AG08470 (cell line): ENCODE measurements around the genes APOBEC3F, MGAT3 and MIEF1.

GRCh38 chr22:38756699-38757253 lies 978 bp upstream of the SUN2 start:
- RRBS, result no CpG with 5 or more reads among the region's 16 CpGs

DNA sequence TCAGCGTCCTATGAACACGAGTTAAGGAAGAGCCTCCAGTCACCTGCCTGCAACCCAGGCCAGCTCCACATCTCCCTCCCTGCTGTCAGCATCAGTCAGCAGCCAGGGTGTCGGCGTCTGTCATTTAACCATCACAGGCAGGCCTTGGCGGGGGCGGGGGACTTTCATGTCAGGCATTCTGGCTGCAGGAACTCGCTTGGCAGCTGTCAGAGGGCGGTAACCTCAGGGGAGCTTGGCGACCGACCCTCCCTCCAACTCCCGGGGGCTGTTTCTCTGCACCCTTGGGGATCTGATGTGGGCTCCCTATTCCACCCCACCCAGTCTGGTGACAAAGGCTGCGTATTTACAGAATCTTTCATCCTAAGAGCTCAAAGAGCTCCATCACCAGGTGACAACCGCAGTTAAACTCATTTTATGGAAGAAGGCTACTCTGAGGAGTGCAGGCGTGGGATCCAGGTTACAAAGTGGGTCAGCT lies 2.8 kb upstream of the SUN2 start:
- RRBS, result no CpG with 5 or more reads among the region's 14 CpGs

GRCh38 chr22:38799876-38800163 lies 5.9 kb upstream of the DNAL4 start:
- RRBS, result no CpG with 5 or more reads among the region's 2 CpGs

GRCh38 chr22:38924246-38924892 lies 33.0 kb upstream of the APOBEC3A start:
- RRBS, result no CpG with 5 or more reads among the region's 9 CpGs

DNA sequence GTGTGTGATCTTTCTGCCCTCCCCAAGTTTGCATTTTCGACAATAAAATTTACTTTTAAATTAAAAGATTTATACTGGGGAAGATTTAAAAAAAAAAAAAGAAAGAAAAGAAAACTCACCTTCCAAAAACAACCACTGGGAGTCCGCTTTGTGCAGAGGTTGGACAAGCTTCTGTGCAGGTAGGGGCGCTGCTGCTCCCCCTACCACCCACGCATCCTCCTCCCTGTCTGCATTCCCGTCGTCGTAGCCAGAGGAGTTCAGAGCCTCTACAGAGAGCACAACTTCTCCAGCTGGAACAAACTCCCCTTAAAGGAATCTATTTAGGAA lies 893 bp upstream of the APOBEC3B start:
- RRBS, result no CpG with 5 or more reads among the region's 7 CpGs

GRCh38 chr22:39040393-39041475 lies at the start of gene APOBEC3F:
APOBEC3F (plus strand) TSS chr22:39040864.
- RRBS, result no CpG with 5 or more reads among the region's 29 CpGs

DNA sequence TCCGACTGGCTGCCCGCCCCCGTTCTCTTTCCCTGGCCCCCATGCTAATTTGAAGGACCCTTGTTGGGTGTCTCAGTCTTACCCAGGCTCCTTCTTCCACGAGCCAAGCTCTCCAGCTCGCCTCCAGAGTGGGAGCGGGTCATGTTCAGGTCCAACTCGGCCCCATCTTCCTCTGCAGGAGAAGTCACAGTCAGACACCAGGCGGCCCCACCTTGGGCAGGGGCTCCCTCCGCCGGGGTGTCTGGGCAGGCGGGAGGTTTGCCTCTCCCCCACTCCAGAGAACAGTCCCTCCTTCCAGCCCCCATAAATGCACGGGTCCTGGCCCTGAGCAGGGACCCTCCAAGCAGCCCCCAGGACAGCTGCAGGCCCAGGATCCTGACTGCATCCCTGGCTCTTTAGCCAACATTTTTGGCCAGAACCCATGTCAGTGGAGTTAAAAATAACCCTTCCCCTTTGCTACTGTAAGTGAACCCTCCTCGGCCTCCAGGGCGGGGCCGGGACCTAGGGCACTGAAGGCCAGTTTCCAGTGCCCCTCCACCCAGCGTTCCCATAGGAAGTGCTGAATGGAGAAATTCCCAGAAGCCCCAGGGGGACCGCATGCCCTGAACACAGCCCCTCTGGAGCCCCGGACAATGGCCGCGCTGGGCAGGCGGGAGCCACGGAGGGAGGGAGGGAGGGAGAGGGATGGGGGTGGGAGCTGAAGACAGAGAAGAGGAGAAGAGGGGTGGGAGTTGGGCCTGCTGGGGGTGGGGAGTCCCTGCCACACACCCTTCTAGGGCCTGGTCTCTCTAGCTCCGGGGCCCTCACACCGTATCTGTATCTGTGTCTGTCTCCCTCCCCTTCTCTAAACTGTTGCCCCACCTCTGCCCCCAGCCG lies 11.2 kb downstream of the PDGFB start:
- RRBS, result no CpG with 5 or more reads among the region's 25 CpGs

DNA sequence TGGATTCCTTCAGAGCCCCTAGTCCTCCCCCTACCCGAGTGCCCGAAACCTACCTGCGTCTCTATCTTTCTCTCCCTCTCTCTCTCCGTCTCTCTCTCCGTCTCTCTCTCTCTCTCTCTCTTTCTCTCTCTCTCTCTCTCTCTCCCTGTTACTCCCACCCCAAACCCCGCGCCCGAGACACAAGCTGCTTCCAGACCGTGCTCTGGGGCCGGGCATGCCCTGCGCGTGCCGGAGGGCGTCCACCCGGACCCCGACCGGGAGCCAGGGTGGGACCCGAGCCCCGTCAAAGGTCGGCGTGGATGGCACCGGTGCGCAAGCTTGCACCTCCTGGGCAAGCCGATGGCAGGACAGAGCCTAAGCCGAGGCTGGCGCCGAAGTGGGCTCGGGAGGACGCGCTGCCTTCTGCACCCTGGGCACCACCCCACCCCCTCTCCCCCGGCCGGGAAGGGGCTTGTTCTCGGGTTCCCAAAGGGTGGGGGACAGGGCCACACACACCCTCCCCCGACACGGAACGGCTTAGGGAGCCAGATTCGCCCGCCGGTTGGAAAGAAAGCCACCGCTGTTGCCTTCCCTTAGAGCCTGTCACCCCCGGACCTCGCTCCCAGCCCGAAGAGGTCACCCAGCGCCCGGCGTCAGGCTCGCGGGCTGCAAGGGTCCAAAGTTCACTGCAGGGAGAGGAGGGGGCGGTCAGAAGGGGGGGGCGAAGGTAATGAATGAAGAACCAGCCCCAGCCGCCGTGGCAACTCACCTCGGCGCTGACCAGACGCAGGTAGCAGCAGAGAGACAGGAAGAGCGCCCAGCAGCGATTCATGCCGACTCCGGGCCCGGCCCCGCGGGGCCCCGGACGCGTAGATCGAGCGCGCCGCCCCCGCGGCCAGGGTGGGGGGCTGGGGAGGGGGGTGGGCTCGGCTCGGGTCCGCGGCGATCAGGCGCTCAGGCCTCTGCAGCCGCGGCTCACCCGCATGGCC lies 1.3 kb downstream of the PDGFB start:
- RRBS, result 3% methylated on average over 6 of the region's 80 CpGs

GRCh38 chr22:39266293-39266904 lies 21.6 kb upstream of the PDGFB start:
- RRBS, result 65% methylated on average over 3 of the region's 12 CpGs

DNA sequence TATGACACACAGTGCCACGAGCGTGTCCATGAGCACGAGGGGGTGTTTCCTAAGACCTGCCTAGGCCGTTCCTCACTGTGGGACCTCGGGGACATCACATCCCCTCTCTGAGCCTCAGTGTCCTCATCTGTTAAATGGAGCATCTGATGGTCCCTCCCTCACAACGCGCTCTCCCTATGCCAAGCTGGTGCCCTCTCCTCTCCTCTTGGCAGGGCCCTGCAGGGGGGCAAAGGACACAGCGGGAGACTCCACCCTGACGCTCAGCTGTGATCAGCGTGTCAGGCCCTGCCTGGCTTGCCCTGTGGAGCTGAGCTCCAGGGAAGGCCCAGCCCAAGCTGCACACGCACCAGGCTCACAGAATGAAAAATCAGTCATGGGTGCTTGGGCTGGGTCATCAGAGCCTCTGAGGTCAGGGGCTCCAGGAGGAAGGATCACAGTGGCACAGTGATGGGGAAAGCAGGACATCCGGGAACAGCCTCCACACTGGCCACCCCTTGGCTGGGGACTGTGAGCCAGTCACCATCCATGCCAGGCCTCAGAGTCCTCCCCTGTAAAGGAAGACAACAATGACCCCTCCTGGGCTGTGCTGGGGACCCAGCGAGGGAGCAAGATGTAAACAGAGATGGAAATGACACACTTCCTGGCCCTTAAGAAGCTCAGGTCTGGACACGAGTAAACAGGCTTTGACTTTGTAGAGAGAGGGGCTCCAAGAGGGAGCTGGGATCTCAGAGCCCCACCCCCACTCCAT lies 36.7 kb downstream of the RPL3 start:
- RRBS, result no CpG with 5 or more reads among the region's 14 CpGs

GRCh38 chr22:39299670-39300853 lies 19.4 kb downstream of the RPL3 start:
- RRBS, result 17% methylated on average over 1 of the region's 32 CpGs

- RRBS, result no CpG with 5 or more reads among the region's 29 CpGs
These were observed 4.4 kb downstream of the RPL3 start for GRCh38 chr22:39314714-39315795.

DNA sequence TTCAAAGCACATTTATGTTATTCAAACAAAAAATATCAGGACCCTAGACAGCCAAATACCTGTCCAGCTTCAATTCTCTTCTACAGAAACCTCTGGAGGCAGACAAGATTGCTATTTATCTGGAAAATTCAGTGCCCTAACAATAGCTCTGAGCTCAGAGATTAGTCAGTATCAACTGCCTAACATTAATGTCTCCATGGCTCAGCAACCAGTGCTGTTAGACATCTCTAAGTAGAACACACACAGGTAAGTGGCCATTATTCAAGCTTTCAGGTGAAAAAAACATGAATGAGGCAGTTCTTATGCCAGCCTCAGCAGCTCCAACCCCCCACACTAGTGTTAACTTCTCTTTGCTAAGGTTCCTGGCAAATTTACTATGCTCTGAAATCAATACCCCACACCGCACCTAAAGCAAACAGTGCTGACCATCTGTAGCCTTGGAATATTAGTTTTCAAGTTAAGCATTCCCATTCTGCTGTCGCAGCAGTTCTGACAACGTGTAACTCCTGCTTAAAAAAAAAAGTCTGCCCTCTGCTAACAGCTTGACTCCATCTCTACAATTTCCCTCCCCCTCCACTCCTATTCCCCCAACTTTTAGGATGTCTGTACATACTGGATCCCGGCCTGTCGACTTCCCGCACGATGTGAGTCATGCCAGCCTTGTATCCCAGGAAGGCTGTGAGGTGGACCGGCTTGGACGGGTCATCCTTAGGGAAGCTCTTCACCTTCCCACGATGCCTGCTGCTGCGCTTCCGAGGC lies 1.5 kb downstream of the RPL3 start:
- RRBS, result 3% methylated on average over 4 of the region's 12 CpGs

DNA sequence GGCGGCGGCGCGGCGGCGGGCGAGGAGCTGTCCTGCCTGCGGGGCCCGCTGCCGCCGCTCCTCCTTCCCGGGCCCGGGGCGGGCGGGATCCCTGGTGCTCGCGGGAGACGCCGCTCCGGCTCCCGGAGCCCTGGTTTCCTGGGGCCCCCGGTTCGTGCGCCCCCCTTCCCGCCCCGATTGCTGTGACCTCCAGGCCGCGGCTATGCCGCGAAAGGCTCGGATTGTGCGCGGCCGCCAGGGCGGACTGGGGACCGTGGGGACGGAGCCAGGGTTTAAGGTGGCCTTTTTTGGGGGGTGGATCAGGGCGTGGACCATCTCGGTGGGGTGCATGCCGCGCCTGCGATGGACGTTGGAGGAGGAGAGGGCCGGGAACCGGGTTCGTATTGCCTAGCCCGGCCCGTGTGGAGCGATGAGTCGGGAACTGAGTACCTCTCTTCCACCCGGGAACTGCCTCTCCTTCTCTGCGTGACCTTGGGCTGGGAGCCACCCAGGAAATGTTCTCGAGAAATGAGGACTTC lies 481 bp downstream of the SYNGR1 start:
- RRBS, result under 1% methylated on average over 20 of the region's 53 CpGs

GRCh38 chr22:39456682-39457595 lies at the start of gene MGAT3:
MGAT3 (plus strand) TSS chr22:39457012.
- RRBS, result 3% methylated on average over 64 of the region's 138 CpGs

GRCh38 chr22:39462408-39462840 lies 5.6 kb downstream of the MGAT3 start:
- RRBS, result no CpG with 5 or more reads among the region's 7 CpGs

GRCh38 chr22:39501951-39502456 lies at the start of gene MIEF1:
MIEF1 (plus strand) TSS chr22:39502290.
- RRBS, result 2% methylated on average over 20 of the region's 35 CpGs

DNA sequence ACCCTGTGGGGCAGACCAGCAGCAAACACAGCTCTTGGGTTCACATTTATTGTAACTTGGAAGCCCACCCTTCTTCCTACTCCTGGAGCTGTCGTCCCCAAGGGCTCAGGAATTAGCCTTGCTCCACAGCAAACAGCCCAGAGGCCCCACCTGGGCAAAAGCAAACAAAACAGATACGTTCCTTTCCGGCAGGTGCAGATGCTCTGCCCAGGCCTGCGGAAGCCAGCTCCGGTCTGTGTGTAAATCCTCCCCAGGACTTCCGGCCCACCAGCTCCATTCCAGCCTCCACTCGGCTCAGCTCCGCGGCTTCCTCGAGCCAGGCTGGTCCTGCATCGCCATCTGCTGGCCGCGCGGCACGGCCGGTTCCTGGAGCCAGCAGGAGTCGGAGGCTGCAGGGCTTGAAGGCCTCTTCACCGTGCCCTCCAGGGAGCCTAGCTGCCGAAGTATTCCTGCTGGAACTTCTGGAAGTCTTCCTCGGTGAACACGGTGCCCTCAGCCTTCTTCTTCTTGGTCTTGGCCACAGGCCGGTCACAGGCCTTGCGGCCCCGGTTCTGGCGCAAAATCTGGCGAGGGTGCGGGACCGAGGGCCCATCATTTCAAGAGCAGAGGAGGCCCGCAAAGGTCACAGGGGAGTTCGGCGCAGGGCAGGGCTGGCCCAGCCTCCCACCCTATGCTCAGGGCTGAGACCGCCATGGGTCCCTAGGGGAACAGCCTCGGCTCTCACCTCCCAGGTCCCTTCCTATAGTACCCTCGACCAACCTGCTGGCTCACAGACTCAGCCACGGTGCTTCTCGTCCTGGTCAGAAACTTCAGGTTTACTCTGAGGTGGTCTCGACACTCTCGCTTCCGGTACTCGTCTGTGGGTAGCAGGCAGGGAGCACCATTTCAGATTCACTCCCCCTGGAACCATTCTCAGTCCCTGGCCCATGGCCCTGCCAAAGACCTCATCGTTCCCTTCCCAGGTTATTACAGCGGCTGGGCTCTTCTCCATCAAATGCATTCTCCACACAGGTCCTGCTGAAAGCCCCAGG lies 3.2 kb downstream of the RPS19BP1 start:
- RRBS, result under 1% methylated on average over 9 of the region's 42 CpGs

DNA sequence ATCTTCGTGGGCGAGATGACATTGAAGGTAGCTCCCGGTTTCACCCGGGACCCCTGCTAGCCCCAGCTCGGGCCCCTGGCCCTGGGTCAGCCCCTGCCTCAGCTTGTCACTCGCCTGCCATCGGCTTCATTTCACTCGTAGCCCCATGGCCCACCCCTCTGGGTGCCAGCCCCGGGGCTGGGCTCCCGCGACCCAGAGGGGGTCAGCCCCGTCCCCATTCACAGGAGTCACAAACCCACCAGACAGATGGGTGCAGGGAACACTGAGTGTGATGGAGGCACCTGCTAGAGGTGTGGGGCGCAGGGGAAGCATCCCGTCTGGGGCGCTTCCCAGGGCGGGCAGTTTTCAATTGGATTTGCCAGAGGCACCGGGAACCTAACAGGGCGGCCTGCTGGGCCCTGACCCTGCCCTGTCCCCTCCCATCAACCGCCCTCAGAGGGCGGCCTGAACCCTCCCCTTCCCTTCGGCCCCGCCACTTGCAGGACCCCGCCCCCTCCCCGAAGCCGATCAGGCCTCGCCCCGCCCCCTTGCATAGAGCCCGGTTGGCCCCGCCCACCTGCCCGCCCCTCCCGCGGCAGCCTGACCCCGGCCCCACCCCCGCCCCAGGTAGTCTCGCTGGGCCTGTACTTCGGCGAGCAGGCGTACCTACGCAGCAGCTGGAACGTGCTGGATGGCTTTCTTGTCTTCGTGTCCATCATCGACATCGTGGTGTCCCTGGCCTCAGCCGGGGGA lies 93.7 kb downstream of the CACNA1I start:
- RRBS, result 2% methylated on average over 6 of the region's 44 CpGs

DNA sequence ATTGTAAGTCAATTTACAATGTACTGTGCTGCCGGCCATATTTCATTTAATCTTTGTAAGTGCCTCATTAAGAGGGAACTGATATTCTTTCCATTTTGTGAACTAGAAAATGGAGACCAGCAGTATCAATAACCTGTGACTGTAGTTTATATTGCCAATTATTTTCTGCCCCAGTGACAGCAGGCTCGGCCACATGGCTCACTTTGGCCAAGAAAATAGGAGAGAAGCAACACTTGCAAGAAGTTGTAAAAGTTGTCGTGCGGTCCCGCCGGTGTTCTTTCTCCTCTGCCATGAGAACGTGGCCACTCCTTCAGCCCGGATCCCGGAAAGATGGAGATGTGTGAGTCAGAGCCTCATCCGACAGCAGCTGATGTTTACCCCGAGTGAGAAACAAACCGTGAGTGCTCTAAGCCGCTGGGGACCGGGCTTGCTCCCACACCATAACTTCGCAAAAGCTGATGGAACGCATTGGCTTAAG lies 156.9 kb downstream of the CACNA1I start:
- RRBS, result 47% methylated on average over 4 of the region's 16 CpGs